Bronchus (tissue), 1 donor: Measurements from ENCODE around the genes SNX18 and GPX8.

GRCh38 chr5:50668198-50668659, 1.8 kb downstream of the PARP8 start:
- PRO-cap, result bidirectional peak, plus-strand start at chr5:50668310, minus-strand start at chr5:50668021

GRCh38 chr5:50874552-50875374, 208.3 kb downstream of the PARP8 start:
- PRO-cap, result no peak

GRCh38 chr5:50923274-50923908, 257.0 kb downstream of the PARP8 start:
- PRO-cap, result no peak

DNA sequence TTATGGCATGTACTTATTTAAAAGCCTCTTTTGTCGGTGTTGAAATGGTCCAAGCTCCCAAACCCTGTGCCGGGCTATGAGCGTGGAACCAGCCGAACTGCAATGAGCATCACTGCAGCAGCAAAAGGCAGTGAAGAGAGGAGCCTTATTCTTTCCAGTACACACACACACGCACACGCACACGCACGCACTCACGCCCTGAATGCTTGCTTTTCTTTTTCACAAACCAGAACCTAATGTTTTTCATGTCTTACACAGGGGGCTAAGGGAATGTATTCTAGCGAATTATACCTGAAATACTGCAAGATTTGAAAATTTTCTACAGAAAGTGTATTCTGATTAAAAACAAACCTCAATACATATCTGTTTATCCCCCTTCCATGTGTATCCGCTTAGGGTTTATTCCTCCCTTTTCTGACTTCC, 297.9 kb downstream of the PARP8 start:
- PRO-cap, result no peak

DNA sequence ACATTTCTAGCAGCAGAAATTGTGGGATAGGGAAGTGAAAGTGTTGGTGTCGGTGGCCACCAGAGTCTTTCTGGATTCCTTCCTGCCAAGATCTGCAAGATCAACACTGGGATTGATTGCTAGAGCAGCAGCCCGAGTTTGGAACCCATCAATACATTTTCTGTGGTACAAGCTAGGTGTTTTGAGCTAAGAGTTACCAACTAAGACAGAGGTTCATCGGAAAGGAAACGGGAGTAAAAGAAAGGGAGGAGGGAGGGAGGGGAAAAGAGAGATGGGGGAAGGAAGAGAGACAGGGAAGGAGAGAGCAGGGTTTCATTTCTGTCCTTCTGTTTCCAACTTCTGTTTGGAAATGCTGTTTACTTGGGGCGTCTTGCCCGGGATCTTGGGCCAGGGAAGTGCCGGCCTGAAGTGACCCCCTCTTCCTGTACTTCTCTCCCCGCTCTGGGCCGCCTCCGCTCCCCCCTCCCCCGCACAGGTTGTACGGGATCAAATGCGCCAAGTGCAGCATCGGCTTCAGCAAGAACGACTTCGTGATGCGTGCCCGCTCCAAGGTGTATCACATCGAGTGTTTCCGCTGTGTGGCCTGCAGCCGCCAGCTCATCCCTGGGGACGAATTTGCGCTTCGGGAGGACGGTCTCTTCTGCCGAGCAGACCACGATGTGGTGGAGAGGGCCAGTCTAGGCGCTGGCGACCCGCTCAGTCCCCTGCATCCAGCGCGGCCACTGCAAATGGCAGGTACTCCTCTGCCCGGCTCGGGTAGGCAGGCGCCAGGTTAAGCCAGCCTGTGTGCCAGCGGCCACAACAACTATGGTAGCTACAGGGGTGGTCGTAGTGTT, 4.0 kb downstream of the ISL1 start:
- PRO-cap, result no peak

GRCh38 chr5:53477124-53477466, 3.3 kb upstream of the FST start:
- PRO-cap, result no peak

DNA sequence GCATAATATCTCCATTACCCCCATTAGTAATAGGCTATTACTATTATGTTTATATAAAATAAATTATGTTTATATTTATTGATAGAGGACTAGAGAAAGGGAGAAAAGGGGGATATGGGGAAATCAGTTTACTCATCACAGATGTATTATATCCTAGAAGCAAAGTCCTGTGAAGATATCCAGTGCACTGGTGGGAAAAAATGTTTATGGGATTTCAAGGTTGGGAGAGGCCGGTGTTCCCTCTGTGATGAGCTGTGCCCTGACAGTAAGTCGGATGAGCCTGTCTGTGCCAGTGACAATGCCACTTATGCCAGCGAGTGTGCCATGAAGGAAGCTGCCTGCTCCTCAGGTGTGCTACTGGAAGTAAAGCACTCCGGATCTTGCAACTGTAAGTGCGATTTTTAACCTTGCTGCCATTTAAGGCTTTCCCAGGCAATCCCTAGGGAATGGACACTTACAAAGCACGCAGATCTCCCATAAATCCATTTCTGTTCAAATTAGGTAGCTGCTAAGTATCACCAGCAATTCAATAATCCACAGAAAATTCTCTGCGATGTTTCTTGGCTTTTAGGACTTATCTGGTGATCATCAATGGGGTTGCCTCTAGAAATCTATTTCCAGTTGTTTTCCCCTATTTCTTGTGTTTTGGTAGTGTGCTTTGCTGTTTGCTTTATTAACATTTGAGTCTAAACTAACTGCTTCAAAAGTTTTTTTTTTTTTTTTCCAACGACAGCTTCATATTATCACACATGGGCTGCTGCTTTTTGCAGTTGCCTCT, 4.6 kb downstream of the FST start:
- PRO-cap, result no peak

DNA sequence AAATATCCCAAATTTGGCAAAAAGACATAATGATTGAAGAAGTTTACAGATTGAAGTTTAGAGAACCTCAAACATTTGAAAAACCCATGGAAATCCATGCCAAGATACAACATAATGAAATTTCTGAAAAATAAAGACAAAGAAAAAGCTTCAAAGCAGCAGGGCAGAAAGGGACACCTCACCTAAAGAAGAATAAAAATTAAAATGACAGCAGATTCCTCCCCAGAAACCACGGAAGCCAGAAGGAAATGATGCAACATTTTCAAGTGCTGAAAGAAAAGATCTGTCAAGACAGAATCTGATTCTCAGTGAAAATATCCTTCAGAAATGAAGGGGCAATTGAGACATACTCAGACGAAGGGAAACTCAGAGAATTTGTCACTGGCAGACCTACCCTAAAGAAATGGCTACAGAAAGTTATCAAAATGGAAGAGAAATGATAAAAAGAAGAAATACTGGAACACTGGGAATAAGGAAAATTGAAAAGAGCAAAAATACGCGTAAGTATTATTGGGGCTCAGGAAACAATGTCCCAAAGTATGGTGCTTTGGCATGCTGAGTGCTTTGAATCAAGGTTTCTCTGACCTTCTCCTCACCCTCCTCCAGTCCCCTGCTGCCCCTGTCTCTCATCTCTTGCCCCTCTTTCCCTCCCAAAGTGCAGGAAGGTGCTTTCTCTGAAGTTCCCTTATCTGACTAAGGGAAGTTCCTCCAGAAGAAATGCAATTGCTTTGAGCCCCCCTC, 288.5 kb downstream of the ARL15 start:
- PRO-cap, result no peak

- PRO-cap, result no peak
Measured at GRCh38 chr5:54023736-54024381, 286.5 kb downstream of the ARL15 start.

DNA sequence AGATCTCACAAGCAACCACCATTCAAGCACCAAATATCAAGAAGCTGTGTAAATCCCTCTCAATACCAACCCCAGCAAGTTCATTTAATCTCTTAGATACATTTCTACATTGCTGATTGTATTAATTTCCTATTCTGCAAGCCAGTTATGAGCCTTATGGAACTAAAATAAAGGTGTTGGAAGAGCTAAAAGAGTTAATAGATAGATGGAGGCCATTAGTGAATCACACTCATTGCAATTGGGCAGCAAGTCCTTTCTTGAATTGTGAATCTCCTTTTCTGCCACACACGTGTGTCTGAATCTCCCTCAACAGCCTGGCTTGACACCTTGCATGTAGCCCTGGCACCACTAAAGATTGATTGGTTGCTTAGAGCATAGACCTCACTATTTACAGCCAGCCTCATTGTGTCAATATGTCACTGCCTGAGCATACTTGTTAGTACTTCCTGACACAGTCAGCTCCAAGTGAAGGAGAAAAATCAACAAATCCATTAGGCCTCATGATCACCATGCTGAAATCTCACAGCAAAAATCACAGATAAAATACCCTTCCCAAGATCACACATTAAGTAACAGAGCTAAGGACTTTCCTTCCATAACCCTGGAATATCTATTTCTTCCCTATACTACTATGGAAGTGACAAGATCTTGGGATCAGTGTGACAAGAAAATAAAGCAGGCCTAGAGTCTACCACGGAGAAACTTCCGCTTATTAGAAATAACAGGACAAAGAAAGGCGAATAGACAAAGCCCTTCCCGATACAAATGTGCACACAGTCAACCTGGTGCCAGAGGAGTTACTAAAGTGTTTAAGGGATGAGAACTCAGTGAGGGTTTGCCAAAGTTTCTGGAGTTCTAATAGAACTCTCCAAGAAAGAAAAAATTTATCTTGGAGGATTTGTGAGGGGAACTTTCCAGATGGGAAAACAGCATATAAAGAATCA, 5.4 kb upstream of the ARL15 start:
- PRO-cap, result no peak

GRCh38 chr5:54458041-54458768, 2.7 kb downstream of the HSPB3 start:
- PRO-cap, result no peak

DNA sequence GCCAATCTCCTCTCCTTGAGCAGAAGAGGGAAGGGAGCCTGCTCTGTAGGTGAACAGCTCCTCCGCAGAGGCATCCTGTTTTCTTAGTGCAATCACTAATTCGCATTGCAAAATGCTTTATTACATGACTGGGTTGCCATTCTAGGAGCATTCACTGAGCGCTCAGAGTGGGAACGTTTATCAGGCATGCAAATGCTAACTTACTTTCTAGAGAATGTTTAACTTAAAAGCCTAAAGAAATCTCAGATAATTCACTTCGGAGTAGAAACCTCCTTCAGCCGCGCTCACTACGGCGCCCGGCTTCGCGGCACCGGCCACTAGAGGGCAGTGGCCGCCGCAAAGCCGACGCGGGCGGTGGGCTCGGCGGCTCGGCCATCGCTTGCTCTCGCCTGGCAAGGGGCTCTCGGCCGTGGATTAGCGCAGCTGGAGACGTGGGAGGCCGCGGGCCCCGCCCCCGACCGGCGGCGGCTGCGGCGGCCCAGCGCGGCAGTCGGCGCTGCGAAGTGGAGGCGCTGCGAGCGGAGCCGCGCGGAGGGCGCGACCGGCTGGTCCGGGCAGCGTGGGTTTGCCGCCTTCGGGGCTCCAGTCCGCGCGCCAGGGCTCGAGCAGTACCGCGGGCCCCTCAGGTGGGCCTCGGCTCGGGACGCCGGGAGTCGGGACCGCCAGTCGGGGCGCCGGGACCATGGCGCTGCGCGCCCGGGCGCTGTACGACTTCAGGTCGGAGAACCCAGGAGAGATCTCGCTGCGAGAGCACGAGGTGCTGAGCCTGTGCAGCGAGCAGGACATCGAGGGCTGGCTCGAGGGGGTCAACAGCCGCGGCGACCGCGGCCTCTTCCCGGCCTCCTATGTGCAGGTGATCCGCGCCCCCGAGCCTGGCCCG, at the start of gene SNX18:
Gene SNX18, plus strand, starts transcription at position 489 of the 880 bp plus-strand sequence.
- PRO-cap, result bidirectional peak, plus-strand start at position 489 of the sequence, minus-strand start at position 475 of the sequence

GRCh38 chr5:54523976-54524538, 6.5 kb downstream of the SNX18 start:
- PRO-cap, result no peak

DNA sequence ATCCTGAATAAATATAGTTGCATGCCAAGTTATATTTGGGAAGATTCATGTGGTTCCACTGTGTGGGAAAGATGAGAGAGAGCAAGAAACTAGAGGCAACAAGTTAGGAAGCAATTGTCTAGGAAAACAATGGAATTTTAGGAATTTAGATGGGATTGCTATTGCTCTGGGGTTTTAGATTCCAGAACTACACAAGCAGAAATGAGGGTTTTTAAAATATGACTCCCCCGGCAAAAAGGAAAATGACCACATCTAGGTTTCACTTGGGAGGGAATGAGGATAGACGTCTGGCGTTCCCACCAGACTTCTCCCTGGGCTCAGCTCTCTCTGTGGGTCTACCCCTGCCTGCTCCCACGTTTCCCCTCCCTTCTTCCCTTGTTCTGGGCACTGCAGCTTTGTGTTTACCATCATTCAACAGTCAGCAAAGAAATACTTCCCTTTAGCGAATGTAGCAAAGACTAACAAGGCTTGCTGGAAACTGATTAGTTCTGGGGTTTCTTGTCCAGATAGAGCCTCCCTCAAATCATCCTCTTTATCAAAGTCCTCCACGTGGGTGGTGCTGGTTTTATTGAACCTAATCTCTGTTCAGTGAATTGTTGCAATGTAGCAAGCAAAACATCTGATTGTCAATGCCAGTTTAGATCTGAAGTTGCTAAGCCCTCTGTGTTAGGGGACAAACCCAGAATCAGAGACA, 63.8 kb downstream of the SNX18 start:
- PRO-cap, result no peak

- PRO-cap, result no peak
Measured at GRCh38 chr5:54626283-54626928, 108.8 kb downstream of the SNX18 start.

DNA sequence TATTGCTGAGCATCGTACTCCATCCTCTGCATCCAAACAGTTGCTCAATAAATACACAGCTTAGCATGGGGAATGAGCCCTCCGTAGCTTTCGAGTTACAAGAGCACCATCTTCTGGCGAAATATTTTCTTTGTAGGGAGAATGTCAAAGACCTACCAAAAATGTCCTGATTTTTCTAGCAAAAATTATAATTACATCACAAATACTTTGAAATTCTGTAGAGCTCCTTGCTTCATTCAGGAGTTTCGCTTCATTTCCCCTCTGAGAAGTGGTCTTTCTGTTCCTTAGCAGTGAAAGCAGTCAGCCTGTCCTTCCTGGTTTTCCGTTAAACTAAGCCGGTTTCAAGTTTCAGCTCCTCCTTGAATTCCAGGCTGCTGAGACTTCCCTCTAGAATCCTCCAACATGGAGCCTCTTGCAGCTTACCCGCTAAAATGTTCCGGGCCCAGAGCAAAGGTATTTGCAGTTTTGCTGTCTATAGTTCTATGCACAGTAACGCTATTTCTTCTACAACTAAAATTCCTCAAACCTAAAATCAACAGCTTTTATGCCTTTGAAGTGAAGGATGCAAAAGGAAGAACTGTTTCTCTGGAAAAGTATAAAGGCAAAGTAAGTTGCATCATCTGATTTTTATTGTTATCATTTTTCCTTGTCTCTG, at the start of gene GPX8:
Gene GPX8, plus strand, starts transcription at position 381 of the 655 bp plus-strand sequence.
- PRO-cap, result no peak

- PRO-cap, result no peak
Measured at GRCh38 chr5:55205865-55206347, 21.2 kb downstream of the MCIDAS start.

GRCh38 chr5:55220235-55221300, 6.5 kb downstream of the MCIDAS start:
- PRO-cap, result unidirectional peak, minus-strand start at chr5:55221107

DNA sequence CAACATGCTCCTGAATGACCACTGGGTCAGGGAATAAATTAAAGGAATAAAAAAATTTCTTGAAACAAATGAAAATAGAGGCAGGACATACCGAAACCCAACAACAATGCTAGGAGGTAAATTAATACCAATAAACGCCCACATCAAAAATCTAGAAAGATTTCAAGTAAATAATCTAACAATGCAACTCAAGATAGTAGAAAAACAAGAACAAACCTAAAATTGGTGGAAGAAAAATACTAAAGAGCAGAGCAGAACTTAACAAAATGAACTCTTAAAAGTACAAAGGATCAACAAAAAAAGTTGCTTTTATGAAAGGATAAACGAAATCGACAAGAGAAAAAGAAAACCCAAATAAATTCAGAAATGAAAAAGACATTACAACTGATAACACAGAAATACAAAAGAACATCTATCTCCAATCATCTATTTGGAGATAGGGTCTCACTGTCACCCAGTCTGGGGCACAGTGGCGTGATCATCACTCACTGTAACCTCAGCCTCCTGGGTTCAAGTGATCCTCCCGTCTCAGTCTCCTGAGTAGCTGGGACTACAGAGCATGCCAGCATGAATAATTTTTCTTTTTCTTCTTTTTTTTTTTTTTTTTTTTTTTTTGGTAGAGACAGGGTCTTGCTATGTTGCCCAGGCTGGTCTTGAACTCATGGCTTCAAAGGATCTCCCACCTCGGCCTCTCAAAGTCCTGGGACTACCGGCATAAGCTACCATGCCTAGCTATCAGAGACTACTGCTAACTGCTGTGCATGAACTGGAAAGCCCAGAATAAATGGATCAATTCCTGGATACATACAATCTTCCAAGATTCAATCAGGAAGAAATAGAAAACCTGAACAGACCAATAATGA, 103.0 kb downstream of the PLPP1 start:
- PRO-cap, result no peak

GRCh38 chr5:55465634-55466528, 68.9 kb downstream of the PLPP1 start:
- PRO-cap, result no peak